ENCODE data around the genes FAM117B and CD28.

GRCh38 chr2:201407187-201407675, 44.0 kb downstream of the TRAK2 start:
- RRBS, 2 experiments = no CpG with 5 or more reads among the region's 2 CpGs

DNA sequence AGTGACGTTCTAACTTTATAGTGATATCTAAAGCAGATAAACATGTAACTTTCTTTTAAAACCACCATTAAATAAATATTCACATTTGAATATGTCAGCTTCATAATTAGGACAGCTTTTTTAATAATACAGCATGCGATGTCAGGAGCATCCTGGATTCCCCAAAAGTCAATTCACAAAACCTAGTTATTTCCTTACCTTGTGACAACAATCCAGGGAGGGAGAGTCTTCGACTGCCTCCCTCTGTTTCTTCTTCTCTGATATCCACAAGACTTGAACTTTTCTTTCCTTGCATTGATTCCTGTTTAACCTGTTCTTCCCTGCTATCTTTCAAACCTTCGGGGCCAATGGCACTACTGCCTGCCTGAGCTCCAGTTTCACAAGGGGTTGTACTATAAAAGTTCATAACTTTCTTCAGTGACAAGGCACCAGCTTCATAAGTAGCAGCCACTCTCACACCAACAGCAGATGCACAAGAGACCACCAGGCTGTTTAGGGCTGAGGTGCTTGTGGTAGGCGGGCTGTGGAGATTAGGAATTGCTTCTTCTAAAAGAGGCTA, 23.4 kb downstream of the ALS2 start:
- RRBS, 2 experiments = no CpG with 5 or more reads among the region's 5 CpGs

GRCh38 chr2:201972592-201973436, 60.8 kb upstream of the FZD7 start:
- RRBS, 2 experiments = no CpG with 5 or more reads among the region's 10 CpGs

DNA sequence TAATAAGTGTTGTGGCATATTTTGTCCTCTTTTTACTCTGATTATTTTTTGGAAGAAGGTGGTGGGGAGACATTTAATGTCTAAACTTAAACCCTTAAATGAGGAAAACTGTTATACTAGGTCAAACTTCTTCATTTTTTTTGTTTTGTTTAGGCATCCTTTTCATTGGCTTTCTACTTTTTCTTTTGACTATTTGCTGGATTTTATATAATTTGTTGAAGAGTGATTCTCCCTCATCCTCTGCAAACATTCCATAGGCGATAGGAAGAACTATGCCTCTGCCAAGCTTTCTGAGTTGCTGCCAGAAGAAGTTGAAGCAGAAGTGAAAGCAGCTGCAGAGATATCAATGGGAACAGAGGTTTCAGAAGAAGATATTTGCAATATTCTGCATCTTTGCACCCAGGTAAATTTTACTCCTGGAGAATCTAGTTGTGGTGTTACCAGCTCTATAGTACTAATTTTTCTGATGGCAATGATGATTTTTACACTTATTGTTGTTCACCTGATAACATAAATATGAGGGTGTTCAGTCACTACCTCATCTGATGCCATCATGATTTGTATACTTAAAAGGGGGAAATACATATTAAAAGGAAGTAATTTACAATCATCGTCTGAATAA, 25.4 kb downstream of the NOP58 start:
- RRBS, 2 experiments = no CpG with 5 or more reads among the region's 2 CpGs

DNA sequence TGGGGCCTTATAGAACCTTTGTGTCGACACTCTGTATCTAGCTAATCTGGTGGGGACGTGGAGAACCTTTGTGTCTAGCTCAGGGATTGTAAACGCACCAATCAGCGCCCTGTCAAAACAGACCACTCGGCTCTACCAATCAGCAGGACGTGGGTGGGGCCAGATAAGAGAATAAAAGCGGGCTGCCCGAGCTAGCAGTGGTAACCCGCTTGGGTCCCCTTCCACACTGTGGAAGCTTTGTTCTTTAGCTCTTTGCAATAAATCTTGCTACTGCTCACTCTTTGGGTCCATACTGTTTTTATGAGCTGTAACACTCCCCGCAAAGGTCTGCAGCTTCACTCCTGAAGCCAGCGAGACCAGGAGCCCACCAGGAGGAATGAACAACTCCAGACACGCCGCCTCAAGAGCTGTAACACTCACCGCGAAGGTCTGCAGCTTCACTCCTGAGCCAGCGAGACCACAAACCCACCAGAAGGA, 127.9 kb downstream of the BMPR2 start:
- RRBS, 2 experiments = no CpG with 5 or more reads among the region's 16 CpGs

GRCh38 chr2:202634269-202635239, at the start of gene FAM117B:
Gene FAM117B (plus strand): TSS chr2:202634969.
- RRBS, 2 experiments = 1 to 2% methylated on average over 11 of the region's 65 CpGs

GRCh38 chr2:202766137-202766873, 105.3 kb downstream of the ICA1L start:
- RRBS, 2 experiments = no CpG with 5 or more reads among the region's 5 CpGs

- RRBS, 2 experiments = no CpG with 5 or more reads among the region's 3 CpGs
Measured at GRCh38 chr2:202788628-202789097, 82.9 kb downstream of the ICA1L start.

DNA sequence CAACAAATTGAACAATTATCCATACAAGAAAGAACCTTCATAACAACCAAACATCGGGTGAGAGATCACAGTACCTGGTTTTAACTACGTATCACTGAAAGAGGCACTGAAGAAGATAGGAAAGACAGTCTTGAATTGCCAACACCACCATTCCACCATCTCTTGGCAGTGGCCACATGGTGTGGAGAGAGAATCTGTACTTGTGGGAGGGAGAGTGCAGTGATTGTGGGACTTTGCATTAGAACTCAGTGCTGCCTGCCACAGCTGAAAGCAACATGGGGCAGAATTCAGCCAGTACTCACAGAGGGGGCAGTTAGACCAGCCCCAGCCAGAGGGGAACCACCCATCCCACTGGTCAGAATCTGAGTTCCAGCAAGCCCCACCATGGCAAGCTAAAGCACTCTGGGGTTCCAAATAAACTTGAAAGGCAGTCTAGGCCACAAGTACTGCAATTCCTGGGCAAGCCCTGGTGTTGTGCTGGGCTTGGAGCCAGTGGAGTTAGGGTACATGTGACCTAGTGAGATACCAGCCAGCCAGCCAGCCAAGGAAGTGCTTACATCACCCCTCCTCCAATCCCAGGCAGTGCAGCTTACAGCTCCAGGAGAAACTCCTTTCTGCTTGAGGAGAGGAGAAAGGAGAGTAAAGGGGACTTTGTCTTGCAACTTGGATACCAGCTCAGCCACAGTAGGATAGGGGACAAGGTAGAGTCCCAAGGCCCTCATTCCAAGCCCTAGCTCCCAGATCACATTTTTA, 64.3 kb downstream of the ICA1L start:
- RRBS, 2 experiments = no CpG with 5 or more reads among the region's 2 CpGs

DNA sequence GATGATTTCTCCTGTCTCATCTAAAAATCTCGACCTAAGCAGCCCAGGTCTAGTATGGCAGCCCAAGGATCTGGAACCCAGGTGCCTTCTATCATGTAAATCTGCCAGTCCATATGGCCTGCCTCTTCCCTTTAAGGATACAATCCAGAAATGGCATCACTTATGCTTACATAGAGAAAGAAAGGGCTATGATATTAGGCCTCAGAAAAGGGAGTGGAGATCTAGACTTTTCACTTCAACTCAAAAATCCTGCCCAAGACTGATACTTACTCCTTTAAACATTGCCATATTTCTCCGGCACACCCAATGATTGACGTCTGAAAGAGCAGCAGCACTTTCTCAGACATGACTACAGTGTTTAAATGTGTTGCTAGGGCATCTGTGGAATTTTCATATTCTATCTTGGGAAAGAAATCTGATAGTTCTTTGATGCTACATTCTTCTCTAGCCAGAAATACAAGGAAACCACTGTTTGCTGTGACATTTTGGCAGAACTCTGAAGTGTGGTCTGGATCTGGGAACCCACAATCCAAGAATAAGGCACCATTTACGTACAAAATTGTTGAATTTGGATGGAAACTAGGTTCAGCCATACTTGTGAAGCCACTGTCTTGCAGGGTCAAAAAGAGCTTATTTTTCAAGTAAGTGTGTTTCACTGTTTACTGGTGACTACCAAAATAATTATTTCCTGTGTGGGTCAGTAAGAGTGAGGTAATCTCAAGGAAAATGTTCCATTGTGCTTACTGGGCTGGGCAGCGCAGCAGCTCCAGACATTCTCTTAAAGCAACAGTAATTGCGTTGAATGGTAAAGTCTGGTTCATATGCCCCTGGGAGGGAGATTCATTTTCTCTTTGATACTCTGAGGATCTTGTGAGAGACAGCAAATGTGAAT, 21.4 kb upstream of the CD28 start:
- RRBS, 2 experiments = no CpG with 5 or more reads among the region's 6 CpGs

DNA sequence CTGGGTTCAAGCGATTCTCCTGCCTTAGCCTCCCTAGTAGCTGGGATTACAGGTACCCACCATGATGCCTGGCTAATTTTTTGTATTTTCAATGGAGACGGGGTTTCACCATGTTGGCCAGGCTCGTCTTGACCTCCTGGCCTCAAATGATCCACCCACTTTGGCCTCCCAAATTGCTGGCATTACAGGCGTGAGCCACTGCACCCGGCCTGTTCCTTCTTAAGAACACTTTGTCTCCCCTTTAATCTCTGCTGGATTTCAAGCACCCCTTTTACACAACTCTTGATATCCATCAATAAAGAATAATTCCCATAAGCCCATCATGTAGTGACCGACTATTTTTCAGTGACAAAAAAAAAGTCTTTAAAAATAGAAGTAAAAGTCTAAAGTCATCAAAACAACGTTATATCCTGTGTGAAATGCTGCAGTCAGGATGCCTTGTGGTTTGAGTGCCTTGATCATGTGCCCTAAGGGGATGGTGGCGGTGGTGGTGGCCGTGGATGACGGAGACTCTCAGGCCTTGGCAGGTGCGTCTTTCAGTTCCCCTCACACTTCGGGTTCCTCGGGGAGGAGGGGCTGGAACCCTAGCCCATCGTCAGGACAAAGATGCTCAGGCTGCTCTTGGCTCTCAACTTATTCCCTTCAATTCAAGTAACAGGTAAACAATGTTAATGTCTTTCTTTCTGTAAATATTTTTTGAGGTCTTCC, at the start of gene CD28:
TSS of gene CD28 (plus strand) at position 549 of the 708 bp plus-strand sequence.
- RRBS, 2 experiments = no CpG with 5 or more reads among the region's 14 CpGs

GRCh38 chr2:203740793-203741519, 34.5 kb downstream of the CD28 start:
- RRBS, 2 experiments = no CpG with 5 or more reads among the region's 6 CpGs

DNA sequence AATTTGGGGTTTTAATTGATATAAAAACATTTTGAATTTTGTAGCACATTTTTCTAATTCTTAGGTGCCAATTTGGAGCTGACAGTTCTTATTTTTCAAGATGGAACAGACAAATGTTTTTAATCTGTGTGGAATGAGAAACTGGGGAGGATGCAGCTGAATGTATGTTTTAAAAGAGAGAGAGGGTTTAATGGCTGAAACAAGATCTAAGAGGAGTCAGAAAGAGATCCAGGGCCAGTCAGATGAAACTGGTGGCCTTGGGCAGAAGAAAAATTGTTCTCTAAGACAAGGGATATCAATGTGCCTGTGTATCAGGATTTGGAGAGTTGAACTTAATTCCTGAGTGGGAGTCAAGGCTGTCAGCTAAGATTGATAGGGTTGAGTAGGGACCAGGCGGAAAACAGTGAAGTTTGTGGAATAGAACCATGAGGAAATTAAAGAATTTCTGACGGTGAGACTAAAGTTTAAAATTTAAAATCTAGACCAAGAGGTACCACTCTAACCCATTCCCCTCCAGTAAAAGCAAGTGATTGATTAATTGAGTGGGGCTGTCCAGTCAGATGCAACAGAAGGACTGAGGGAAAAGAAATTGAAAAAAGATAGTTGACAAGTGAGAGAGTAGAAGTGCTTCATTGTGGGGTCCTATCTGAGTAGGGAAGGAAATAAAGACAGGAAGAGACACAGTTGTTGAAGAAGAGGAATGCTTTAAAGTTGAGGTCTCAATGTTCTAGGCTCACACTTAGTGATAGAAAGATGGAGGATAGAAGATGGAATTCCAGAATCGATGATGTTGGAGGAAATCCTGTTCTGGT, 199.3 kb downstream of the PARD3B start:
- RRBS, 2 experiments = no CpG with 5 or more reads among the region's 3 CpGs

- RRBS, 2 experiments = no CpG with 5 or more reads among the region's 14 CpGs
Measured at GRCh38 chr2:205170234-205171010, 511.9 kb upstream of the NRP2 start.

GRCh38 chr2:205332147-205332519, 350.2 kb upstream of the NRP2 start:
- RRBS, 2 experiments = no CpG with 5 or more reads among the region's 2 CpGs

DNA sequence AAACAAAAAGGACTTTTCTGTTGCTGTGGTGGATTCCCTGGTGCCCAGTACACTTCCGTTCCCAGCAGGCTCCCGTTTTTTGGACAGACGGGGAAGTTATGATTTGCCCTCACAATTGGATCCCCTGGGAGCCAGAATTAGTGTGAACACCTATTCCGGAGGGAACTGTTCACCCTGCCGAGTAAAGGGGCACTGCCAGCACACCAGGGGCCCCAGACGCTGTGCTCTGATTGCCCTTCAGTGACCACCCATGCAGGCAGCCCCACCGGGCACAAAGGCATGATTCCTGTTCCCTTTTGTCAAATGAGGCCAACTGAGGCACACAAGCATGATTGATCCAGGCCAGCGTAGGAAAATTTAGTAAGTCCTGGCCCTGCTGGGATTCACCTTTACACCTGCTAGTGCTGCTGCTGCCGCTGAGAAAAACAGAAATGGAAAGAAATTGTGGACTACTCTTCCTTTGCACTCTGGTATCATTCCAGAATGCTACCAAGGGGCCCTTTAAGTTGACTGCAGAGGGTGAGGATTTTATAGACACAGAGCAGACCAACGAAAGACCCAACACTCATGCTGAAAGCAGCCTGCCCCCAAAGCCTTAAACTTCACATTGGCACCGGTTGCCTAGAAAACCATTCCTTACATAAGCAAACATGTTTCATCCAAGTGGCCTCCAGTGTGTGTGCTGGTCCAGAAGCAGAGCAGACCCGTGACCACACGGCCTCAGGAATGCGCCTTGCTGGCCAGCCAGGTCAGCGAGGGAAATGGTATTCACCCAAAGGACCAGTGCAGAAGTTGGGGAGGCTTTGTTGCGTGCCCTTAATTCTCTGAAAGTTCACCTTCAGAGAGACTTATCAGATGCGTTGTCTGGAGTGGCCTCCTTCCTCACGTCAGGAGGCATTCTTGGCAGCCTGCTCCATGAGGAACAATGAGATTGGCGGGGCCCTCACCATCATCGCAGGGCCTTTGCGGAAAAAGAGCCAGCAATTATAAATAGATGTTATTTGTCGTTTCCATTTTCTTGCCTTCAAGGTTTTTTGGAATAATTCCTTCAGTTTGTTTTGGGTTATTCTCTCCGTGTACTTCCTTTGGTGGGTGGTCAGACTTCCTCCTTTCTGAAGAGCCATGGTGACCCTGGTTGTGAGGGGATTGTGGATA, 25.7 kb downstream of the NRP2 start:
- RRBS, 2 experiments = 49 to 51% methylated on average over 3 of the region's 23 CpGs

DNA sequence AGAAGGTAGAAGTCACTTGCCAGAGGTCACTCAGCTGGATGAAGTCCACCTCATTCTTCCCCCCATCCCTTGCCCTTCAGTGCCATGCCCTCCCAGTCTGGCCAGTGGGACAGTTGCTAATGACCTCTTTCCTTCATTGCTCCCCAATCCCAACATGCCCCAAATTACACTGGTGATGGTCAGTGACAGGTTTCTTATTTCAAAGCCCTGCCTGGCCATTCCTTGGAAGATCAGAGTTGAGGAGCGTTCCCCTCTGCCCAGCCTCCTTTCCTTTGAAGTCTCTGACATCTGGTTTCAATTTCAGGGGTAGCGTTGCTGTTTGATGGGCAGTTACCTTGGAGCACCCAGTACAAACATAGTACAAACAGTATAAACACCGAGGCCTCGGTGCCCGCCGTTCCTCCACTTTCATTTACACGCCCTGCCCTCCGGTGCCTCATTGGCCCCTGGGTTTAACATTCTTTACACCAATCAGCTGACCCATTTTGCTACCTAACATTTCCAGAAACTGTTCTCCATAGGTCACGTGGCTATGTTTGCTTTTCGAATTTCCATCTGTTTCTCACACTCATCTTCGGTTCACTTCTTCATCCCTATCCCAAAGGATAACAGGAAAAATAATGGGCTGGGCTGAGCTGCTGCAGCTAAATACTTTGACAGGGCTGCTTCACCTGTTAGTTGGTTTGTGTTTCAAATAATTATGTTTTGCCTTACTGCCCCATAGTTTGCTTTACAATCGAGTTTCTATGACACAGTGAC, 65.6 kb downstream of the NRP2 start:
- RRBS, 2 experiments = no CpG with 5 or more reads among the region's 12 CpGs

- RRBS, 2 experiments = no CpG with 5 or more reads among the region's 9 CpGs
Measured at GRCh38 chr2:205929431-205929896, 156.5 kb downstream of the INO80D start.

DNA sequence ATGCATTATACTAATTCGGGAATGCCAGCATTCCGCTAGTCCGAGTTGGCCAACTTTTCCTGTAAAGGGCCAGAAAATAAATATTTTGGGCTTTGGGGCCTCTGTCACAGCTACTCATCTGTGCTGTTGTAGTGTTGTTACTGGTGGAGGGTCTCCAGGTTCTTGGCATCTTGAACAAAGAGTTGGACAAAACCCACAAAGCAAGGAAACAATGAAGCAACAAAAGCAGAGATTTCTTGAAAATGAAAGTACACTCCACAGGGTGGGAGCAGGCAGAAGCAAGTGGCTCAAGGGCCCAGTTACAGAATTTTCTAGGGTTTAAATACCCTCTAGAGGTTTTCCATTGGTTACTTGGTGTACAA, 154.9 kb downstream of the INO80D start:
- RRBS, 2 experiments = no CpG with 5 or more reads among the region's 3 CpGs